ENCODE results near the gene DHCR7.

DNA sequence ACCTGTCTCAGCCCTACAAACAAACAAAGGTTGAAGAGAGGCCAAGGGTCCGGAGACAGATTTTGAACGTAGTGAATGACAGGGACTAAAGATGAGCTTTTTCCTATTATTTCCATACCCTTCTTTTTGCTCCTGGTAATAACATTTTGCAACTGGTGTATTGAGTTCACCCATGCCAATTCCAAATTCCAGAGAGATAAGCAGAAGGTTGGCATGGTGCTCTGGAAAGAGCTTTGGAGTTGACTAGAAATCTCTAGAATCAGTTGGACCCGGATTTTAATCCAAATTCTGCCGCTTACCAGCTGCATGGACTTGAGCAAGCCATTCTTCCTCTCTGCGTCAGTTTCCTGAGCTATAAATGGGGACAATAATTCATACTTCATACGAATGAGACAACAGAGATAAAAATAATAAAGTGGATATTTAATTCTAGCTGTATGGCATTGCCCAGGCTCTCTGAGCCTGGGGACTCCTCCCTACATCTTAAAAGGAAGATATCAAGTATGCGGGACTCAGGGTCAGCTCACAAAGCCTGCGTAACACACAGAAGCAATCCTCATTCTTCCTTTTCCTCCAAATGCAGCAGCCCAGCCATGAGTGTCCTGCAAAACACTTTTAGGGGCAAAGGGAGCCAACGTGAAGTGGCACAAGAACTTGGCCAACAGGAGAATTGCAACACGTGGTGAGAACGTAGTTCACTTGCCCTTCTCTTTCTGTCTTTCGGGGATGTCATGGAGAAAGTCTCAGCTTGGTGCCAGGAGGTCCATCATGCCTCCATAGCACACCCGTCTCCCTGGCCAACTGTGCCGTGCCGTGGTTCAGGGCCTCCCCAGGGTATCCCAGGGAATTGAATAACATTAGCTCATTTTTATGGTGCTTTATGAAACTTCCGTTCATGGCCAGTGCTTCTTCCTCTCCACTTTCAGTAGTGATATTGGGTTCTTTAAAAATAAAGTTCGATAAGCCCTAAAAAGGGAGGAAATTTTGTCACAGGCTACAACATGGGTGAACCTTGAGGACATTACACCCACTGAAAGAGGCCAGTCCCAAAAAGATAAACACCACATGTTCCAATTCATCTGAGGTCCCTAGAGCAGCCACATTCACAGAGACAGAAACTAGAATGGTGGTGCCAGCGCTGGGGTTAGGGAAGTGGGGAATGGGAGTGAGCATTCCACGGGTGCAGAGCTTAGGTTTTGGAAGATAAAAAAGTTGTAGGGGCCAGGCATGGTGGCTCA is 98.6 kb upstream of the ANO1 start:
- PRO-cap, 2 experiments, result no peak in any of the 2 experiments

DNA sequence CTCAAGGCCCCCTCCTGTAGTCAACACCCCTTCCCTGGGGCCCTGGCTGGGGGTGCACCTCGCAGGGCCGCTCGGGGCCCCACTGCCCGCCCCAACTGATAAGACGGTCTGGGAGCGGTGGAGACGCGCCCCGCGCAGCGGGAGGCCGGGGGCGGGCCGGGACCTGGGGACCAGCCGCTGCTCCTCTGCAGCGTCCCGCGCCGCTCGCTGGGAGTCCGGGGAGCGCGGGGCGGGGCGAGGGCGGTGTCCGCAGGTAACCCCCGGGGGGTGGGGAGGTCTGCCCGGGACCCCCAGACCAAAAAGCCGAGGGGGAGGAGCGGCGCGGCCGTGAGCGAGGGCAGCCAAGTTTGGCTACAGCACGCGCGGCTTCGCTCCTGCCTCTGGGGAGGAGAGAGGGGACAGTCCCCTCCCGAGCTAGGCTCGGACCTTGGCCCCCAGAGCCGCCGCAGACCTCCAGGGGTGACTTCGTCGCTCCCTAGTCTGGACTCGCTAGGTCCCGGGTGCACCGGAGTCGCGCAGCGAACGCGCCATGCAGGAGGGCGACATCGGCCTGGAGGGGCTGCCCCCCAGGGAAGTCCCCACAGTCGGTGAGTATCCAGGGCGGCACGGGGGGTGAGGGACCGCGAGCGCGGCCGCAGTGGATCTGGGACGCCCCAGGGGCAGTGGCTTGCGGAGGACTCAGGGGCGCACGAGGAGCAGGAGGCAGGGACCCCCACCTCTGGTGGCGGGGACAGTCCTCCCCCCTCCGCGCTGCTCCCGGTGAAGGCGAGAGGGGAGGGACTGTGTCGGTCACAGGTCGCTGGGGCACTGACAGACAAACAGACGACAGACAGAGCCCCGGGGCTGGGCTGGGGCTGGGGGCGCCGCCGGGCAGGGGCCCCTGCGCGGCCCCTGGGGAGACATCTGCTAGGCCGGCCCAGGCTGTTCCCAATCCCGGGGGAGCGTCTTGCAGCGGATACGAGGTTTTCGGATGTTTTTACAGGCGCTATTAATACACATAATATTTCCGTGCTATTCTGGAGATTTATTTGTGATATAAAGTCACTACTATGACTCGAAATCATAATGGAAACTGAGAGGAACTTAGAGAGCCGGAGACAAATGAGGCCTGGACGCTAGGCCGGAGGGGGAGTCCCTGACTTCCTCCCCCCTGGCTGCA is 92.2 kb upstream of the ANO1 start:
- PRO-cap, 2 experiments, result no peak in any of the 2 experiments

- PRO-cap, 2 experiments, result no peak in any of the 2 experiments
Measured at GRCh38 chr11:70021605-70022269, 56.4 kb upstream of the ANO1 start.

- PRO-cap, 2 experiments, result no peak in any of the 2 experiments
Measured at GRCh38 chr11:70048342-70049548, 29.4 kb upstream of the ANO1 start.

GRCh38 chr11:70050457-70050666 is 27.8 kb upstream of the ANO1 start:
- PRO-cap, 2 experiments, result no peak in any of the 2 experiments

GRCh38 chr11:70087582-70088191 is 9.6 kb downstream of the ANO1 start:
- PRO-cap, 2 experiments, result no peak in any of the 2 experiments

DNA sequence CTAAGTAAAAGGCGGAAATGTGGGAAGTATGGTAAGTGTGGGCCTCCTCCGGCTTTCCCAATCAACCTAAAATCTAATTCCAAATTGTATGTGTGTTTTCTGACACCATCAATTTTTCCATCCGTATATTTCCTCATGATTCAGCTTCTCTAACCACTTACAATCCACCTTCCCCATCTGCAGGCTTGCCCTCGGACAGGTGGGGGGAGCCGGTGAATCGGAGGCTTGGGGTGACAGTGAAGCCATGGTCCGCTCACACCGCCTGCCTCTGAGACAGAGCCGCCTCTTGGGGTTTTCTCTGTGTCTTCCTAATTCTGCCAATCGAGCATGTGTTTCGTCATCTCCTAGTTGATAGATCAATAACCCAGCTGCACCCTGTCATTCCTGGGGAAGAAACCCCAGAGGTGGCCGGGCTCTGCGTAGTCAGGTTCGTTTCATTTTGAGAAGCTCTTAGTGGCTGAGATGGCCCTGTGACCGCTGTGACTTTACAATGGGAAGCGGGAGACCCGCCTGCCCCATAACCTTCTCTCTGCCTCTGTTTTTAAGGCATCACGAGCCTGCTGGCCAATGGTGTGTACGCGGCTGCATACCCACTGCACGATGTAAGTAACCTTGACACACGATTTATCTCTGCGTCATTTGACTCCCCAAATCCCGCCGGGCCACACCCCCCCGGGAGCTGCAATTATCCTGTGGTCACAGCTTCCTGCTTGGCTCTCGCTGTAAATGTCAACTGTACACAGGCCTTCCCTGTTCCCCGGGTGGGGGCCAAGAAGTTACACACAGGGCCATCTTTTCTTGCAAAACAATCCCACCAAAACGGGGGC is 33.3 kb downstream of the ANO1 start:
- PRO-cap, 2 experiments, result no peak in any of the 2 experiments

DNA sequence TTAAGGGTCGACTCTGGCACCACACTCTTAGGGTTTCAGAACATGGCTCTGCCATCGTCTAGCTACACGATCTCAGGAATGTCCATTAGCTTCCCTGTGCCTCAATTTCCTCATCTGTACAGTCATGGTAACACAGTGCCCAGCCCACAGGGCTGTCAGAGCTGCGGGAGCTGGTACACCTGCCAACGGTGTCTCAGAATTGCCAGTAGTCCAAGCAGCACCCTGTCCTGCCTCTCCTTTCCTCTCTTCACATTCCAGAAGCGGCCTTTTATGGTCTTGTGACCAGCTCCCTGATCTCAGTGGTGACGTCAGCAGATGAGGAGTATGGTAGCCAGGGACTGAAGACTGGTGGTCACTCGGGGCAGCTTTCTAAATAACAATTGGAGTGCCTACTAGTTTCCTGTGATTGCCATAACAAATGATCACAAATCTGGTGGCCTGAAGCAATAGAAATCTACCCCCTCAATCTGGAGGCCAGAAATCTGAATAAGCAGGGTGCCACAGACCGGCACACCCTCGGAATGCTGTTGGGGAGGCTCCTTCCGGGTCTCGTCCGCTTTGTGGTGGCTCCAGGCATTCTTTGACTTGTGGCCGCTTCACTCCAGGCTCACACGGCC is 2.0 kb downstream of the FADD start:
- PRO-cap, 2 experiments, result peak in 1 of 2 experiments; most common minus-strand start position 243 of the sequence (in 1)

- PRO-cap, 2 experiments, result no peak in any of the 2 experiments
Measured at GRCh38 chr11:70326049-70326976, 55.8 kb downstream of the PPFIA1 start.

DNA sequence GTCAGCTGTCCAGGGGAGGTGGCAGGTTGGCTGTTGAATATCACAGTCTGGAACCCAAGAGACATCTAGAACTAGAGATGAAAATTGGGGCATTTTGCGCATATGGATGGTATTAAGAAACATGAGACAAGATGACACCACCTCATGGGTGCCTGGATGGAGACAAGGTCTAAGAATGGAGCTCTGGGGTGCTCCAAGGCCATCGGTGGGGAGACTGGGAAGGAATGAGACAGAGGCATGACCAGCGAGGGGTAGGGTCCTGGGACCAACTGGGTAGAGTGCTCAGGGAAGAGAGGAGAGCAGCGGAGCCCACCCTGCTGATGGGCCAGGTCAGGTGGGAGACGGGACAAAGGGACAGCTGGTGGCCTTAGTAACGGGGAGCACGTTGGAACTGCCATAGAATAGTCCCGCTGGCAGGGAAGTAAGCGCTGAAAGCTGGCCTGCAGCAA is 56.8 kb upstream of the CTTN start:
- PRO-cap, 2 experiments, result no peak in any of the 2 experiments

DNA sequence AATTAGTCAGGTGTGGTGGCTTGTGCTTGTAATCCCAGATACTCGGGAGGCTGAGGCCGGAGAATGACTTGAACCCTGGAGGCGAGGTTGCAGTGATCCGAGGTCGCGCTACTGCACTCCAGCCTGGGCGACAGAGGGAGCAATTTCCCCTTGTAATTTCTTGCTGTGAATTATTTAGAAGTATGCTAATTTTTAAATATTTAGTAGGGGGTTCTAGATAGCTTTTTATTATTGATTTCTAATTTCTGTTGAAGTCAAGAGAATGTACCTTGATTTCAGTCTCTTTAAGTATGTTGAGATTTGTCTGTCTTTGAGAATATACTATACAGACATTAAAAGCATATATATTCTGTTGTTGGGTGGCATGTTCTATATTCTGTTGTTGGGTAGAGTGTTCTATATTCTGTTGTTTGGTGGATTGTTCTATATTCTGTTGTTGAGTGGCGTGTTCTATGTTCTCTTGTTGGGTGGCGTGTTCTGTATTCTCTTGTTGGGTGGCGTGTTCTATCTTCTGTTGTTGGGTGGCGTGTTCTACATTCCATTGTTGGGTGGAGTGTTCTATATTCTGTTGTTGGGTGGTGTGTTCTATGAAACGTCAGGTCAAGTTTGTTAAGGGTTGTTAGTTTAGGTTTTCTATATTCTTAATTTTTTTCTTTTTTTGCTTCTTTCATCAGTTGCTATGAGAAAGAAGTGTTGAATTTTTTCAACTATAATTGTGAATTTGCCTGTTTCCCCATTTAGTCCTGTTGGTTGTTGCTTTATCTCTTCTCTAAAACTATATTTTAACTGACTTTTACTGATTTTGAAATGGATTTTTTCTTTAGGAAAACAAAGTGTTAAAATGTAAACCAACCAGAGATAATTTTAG is 27.1 kb upstream of the CTTN start:
- PRO-cap, 2 experiments, result no peak in any of the 2 experiments

DNA sequence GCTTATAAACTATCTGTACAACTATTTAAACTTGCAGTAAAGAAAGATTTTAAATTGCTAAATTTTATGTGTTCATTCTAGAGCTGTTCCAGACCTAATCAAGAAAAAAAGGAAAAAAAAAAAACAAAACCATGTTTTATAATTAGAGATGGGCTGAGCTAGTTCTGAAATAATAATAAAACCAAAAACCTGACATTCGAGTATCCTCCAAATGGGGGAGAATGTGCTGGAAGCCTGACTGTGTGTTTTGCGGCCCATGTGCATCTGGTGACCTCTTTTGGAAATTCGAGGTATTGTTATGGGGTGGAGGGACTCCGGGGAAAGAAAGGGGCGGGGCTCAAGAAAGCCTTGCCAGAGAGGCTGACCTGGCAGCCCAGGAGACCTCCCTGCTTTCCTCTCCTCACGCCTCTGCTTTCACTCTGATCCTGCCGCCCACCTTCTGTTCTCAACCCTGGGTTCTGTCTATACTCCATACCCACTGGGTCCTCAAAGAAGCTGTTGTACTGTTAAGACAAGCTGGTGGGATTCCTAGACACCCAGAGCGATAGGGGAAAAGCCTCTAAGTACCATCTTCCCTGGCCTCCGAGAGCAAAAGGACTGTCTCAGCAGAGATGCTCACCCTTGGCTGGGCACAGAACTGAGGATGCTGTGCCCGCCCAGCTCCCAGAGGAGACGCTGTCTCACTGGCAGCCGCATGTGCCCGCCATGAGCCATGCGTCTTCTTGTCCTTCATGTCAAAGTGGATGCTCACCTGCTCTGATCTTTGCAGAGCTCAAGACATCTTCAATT is 73.0 kb downstream of the CTTN start:
- PRO-cap, 2 experiments, result no peak in any of the 2 experiments

DNA sequence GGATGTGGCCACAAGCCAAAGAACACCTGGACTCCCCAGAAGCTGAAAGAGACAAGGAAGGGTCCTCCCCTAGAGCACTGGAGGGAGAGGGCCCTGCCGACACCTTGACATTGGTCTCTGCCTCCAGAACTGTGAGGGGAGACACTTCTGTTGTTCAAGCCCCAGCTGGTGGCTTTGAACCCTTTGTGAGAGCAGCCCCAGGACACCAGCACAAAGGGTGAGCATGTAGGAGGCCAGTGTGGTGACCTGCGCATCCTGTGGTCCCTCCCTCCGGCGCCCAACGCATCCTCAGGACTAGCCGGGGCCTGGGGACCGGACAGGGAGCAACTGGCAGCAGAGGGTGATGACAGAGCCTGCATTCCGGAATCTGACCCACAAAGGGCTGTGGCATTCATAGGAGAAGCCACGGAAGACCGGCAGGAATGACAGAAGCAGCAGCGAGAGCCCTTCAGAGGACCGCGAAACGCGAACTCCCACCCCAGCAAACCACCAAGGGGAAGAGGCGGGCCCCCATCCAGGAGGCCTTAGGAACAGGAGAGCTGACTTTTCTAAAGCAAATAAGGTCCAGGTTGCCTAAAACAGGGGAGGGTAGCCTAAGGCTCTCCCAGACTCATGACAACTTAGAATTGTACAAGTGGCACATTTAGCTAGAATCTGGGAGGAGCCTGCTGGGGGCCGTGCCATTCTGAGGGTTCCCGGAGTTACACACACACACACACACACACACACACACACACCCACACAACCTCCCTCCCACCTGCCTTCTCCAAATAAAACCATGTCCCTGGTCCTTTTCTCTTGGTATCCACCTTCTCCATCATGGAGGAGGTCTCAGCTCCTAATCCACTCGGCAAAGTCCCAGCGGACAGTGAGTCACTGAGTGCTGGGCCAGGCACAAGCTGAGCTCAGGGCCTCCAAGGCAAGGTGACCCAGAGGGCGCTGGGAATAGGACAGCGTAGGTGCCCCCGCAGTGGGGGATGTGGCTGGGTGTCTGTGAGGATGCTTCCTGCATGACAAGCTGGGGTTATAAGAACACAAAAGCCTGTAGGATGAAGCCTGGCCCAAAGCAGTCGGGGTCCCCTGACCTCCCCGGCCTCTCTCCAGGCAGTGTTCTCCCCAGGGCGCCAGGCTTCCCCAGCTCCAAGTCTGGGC is 232.7 kb downstream of the CTTN start:
- PRO-cap, 2 experiments, result no peak in any of the 2 experiments

GRCh38 chr11:70902056-70902617 is 350.2 kb downstream of the SHANK2 start:
- PRO-cap, 2 experiments, result no peak in any of the 2 experiments

GRCh38 chr11:71153004-71153818 is 99.2 kb downstream of the SHANK2 start:
- PRO-cap, 2 experiments, result no peak in any of the 2 experiments

DNA sequence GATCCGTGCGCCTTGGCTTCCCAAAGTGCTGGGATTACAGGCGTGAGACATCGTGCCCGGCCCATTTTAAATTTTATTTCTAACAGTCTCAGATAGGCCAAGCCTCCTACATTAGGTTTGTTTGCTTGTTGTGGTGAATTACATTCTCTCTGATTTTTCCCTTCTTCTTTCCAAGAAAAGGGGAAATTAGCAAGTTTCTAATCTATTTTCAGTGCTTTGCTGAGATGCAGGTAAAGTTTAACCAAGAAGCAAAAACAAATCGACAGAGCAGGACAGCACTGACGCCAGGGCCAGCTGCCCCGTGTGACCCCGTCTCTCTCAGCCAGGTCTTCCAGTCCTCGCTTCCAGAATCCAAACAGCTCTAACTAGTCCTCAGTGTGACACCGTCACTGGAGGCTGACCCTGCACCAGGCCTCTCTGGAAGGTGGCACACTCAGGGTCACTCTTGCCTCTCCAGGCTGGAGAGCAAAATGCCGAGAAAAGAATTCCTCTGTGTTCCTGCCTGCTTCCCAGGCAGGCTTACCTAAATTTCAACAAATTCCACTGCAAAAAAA is 44.9 kb downstream of the SHANK2 start:
- PRO-cap, 2 experiments, result no peak in any of the 2 experiments

DNA sequence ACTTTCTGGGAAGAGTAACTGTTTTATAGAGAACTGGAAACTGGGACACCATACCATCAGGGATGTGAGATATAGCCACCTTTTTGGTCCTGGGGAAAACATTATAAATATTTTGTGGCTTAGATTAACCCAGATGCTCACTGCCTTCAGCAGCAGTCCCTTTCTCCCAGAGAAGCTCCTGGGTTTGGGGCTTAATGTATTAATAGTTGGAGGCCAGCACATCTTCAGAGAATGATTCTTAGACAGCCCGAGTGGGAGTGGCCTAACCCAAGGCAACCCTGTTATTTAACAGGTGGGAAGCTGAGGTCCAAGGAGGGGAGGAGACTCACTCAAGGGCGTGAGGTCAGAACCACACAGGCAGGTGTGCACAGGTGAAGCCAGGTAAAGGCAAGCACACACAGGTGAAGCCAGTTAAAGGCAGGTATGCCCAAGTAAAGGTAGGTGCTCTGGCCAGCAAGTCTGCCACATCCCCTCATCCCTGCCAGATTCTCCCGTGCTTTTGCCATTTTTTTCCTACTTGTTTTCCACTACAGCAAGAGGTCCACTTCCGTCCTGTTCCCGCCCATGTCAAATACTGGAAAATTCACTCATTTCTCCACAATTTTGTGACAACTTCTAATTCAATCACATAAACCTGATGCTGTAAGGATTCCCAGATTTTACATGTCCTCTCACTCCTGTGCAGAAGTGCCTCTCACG is 2.9 kb upstream of the SHANK2 start:
- PRO-cap, 2 experiments, result no peak in any of the 2 experiments

DNA sequence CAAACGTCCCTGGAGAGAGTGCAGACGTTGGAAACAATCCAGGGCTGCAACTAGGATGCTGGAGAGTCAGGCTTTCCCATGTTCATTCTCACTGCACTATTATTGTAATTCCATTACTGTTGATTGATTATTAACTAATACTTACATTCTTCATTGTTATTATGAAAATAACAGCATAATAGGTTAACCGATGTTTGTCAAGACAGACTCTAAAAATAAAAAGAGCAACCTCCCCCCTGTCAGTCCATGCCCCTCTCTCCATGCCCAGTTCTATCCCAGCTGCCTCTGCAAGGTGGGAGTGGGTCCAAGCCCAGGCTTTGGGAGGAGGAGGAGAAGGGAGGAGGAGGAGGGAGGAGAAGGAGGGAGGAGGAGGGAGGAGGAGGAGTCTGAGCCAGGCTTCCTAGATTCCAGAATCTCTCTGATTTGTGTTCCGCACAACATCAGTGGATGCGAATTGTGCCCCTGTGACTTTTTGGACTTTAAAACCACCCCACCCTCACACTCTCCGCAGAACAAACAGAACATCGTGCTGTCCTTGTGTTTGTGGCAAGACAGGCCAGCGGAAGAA is 16.1 kb upstream of the SHANK2 start:
- PRO-cap, 2 experiments, result no peak in any of the 2 experiments

DNA sequence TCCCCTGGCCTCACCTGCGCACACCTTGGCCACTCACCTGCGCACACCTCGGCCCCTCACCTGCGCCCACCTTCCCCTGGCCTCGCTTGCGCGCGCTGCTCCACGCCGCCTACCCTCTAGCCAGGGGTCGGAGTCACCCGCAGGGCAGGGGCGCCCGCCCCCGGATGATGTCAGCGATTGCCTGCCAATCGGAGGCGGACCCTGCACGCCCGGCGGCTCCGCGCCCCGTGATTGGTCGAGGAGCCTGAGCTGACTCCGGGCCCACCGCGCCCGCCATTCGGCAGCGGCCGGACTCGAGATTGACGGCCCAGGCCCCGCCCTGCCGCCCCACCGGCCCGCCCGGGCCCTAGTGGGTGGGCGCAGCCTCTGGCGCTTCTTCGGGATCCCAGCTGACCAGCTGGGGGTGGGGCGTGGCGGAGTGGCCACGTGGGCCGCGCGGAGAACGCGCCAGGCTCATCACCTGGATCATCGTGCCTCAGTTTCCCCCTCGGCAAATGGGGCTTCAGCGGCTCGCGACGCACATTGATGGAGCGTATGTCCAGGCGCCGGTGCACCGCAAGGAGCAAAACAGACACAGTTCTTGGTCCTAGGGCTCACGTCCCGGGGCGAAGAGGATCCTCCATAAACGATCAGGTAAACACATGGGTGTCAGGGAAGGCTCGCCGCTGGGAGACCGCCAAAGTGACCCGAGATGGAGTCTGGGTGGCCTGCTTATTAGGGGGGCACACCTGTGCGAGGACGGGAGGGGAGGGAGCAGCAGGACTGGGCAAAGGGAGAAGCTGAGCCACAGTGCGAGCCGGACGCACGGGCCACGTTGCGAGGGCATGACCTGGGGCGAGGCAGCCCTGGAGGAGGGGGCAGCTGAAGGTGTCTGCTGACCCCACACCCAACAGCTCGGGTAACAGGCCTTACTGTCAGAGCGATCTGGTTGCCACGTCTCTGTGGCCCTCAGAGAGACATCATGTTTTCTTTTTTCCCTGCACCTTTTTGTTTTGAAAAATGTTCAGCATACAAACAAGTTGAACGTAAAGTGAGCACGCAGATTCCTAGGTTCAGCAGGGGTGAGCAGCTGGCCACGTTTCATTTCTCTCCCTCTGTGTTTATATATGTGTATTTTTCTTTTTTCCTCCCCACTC is at the start of gene DHCR7:
DHCR7 (minus strand) TSS at position 141 of the 1,136 bp plus-strand sequence.
- PRO-cap, 2 experiments, result peak in 2 of 2 experiments; most common plus-strand start position 276 of the sequence (in 2); most common minus-strand start position 118 of the sequence (in 2)

DNA sequence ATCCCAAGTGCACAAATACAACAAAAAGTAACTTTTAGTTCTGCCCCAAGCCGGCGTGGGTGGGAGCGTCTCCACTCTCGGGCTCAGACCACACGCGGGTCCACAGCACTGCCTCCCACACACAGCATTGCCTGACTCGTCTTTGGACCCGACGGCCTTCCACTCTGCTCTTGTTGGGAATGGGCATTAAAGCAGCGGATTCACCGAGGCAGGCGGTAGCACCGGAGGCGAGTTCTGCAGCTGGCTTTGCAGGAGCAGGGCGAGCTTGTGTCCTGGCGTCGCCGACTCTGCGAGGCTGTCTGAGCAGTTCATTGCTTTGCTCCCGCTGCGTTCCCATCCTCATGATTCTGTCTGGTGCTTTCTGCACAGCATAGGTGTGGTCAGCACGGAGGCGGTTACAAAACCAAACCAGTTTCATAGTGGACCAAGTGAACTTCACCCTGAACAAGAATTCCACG is 23.1 kb downstream of the NADSYN1 start:
- PRO-cap, 2 experiments, result peak in 1 of 2 experiments; most common minus-strand start position 56 of the sequence (in 1)

Data from Colon Carcinoma Metastatic in the Lung (tissue), 2 donors.